M059J (cell line): Measurements from ENCODE around the genes GLRB and TMEM144.

DNA sequence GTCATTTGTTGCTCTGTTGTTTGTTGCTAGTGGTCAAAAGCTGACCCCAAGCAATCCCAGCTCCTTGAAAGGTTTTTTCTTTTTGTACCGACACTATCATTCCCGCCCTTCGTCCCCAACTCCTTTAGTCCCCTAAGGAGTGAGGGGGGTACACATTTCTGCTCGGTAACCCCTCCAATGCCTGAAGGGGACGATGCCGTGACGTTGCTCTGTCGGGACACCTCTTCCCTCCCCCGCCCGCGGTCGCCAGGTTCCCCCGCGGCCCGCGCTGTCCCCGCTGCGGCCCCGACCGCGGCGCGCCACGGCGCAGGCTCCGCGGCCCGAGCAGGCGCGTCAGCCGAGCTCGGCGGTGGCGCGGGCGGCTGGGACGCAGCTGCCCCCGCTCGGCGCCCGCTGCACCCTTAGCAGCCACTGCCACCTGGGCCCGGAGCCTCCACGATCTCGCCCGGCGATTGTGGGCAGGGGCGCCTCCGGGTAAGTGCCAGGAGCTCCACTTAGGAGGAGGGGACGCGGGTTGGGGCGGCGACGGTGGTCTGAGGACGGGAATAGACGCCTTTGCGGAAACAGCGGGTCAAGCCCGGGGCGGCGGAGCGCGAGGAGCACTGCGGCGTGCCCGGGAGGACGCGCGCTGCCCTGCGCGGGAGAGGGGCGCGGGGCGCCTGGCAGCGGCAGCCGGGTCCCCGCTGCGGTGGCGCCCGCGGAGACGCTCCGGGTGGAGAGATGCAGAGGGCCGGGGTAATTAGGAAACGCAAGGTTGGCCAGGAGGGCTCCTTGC lies at the start of gene GLRB:
GLRB (plus strand) TSS at position 327 of the 775 bp plus-strand sequence.
- RAMPAGE, long total RNA = start-site peak on the plus strand centred at position 361 of the sequence, 51 bp wide, 20 and 18 reads in 2 replicates

GRCh38 chr4:158059270-158059855 lies 113.5 kb downstream of the GASK1B start:
- RAMPAGE, long total RNA = no peak

DNA sequence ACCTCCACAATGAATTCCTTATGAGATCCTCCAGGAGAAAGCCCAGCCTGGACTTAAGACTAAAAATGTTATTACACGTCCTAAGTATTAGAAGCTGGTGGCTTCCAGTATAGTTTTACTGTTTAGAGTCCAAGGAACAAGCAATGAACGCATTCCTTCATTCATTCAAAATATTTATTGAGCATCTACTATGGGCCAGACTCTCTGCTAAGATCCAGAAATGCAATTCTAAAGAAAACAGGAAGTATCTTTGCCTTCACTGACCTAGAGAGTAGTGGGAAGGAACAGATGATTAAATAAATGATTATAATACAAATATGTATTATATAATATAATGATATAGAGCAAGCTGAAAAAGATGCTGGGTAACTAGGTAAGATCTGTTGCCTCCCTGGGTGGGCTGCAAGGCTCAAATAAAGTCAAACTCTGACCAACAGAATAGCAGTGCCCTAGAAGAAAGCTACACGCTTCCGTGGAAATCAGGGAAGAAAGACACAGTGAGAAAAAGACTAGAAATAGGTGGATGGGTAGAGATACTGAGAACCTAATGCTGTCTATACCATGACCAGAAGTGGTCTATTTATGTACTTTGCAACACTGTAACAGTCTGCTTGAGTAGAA lies 5.3 kb downstream of the GASK1B start:
- RAMPAGE, long total RNA = no peak

DNA sequence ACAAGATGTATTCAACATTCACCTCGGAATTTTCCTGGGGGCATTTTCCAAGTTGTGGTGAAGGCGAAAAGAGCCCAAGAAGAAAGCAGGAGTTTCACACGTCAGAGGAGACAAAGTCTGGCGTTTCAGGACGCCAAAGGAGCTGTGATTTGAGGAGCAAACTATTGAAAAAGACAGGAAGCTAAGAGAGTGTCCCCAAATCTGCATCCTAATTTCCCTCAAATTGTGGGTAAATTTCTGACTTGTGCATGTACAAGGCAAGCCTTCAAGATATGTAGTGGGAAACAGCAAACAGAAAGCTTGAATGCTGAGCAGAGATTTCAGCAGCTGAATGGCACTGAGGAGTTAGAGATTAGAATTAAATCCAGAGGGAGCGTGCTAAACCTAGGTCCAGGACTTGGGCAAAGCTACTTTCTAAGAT lies 9.2 kb upstream of the GASK1B start:
- RAMPAGE, long total RNA = no peak

- RAMPAGE, long total RNA = no peak
Measured at GRCh38 chr4:158209924-158210710, at the start of gene TMEM144. TMEM144 (plus strand) TSS chr4:158210486.

DNA sequence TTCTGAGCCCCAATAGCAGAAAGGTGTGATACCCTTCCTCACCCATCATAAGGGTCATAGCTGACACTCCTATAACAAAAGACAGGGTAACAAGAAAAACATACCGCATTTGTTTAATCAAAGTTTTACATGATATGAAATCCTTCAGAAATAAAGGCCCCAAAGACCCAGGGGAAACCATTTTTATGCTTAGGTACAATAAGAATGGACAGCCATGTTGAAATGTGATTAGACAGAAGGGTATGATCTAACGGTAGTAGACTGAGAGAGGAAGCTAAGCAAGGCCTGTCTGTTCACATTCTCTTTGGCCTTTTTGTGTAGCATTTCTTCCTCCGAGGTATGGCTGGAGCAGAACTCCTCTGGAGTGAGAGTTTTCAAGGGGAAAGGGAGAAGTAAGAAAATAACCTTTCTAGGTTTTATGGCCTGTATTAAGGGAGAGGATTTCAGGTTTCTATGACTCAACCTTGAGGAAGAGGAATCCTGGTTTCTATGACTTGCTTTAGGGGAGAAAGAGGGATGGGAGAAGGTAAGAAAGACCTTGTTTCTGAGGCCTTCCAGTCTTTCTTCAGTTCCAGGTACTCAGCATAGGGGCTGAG lies 14.2 kb downstream of the ETFDH start:
- RAMPAGE, long total RNA = no peak

- RAMPAGE, long total RNA = no peak
Measured at GRCh38 chr4:158814104-158814800, 45.4 kb downstream of the FNIP2 start.

DNA sequence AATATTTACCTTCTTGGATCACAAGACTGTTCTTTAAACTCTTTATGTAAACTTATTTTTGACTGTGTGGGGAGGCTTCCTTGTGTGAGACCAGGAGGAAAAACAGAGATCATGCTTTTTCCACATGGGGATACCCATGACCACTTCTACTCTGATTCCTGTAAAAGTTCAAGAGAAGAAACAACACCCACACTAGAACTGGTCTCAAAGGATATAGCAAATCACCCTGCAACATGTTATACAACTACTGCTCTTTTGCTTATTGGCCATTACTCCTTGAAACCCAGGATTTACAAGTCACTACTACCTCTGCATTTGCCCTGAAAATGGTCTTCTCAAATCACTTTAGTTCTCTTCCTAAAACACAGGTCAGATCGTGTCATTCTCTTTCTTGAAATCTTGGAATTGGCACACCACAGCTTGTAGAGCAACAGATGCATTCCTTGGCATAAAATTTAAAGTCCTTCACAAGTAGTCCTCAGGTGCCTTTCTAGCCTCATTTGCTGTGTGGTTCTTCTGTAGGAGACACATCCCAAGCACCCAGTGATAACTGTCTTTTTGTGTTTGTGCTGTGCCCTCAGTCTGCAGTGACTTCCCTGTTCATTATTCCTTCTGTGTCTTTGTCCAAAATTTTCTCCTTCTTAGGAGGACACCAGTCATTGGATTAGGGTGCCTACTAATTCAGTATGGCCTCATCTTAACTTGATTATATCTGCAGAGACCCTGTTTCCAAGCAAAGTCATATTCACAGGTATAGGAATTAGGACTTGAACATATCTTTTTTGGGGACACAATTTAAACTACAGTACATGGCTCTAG lies 51.5 kb downstream of the FNIP2 start:
- RAMPAGE, long total RNA = no peak

DNA sequence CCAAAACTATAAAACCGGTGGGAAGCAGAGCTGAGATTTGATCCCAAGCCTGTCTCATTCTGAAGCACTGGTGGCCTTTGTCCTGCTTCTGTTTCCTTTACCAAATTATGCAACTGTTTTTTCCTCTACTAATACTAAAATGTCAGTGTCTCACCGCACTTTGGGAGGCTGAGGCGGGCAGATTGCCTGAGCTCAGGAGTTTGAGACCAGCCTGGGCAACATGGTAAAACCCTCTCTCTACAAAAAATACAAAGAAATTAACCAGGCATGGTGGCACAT lies 52.8 kb downstream of the FNIP2 start:
- RAMPAGE, long total RNA = no peak

DNA sequence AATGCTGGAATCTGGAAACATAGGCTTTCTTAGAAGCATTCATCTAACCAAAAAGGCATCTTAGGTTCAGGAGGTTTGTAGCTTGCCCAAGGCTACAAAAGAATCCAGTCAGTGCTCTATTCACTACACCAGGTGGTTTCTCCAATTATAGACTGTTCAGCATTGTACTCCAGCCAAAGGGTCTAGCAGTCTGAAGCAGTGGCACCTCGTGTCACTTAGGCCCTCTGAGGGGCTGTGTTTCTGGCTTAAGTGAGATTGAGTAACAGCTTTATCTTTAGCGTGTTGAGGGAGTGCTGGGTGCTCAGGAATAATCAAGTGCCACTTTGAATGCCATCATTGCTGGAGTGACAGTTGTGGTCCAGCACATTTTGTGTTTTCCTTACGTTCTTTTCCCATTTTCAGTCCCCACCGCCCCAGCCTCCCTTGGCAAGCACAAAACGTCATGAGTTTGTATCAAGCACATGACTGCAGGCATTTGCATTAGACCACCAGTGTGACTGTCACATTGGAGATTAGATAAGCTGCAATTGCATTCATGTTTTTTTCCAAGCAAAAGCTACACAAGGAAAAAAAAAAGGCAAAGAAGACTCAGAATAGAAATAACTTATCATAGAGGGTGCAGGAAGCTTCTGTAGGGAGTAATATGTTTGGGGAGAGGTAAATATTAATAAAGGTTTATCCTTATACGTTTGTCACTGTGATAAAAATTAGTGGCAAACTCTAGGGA lies 58.8 kb downstream of the FNIP2 start:
- RAMPAGE, long total RNA = no peak

- RAMPAGE, long total RNA = no peak
Measured at GRCh38 chr4:159175203-159176135, 72.6 kb downstream of the RAPGEF2 start.

DNA sequence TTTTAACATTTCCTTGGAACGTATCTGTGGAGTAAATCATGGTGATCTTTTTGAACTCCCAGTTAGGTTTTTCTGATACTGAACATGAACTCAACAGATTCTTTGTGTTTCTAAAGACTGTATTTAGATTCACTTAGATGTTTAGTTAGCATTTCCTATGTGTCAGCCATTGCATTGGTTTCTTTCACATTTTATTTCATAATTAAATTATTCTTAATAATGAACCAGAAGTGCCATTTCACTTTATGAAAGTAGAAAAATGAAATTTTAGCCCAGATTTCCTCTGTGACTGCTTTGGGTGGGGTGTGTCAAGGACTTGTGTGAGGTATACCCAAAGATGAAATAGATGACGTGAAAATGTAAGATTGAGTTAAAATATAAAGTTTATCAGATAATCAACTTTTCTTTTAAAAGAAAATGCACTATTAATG lies 160.0 kb downstream of the RAPGEF2 start:
- RAMPAGE, long total RNA = no peak

- RAMPAGE, long total RNA = no peak
Measured at GRCh38 chr4:159360643-159360871, 257.7 kb downstream of the RAPGEF2 start.

GRCh38 chr4:159539944-159540481 lies 437.1 kb downstream of the RAPGEF2 start:
- RAMPAGE, long total RNA = no peak

- RAMPAGE, long total RNA = no peak
Measured at GRCh38 chr4:162705026-162705514, 461.6 kb downstream of the NAF1 start.

DNA sequence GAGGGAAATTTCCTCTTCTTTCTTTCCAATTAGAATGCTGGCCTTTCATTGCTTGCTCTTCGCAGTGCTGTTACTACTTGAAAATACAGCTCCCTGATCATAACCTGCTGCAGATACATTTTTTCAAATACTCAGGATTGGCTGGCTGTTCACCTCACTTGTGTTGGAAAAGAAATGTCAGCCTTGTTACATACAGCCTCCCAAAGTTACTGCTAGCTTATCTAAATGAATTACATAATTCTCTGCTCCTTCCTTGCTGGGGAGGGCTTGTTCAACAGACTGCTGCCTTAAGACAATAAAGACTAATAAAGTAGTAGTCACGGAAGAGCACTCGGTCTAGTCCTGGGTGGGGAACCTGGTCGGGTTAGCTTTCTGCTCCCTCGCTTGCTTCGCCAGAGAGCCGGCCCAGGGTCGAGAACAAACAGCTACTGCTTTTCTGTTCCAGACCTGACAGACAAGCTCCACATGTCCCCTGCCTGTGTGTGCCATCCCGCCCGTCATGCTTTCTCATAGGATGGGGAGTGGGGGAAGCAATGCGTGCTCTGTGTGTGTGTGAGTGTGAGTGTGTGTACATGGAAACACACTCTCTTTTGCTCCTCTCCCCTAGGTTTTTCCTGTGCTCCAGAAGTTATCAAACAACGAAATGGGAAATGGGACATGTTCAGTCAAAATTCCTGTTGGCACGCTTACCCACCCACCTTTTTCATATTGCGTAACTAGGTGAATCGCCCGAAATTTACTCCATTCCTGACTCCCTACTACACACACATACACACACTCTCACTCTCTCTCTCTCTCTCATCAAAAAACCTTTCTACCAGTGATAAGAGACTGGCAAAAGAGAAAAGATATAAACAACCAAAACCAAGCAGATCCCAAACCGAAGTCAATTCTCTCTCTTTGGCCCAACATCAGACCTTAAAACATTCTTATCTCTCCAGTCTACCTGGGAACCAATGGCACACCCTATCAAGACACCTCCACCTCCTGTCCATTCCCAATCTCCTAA lies 1.4 kb downstream of the NPY1R start:
- RAMPAGE, long total RNA = no peak

DNA sequence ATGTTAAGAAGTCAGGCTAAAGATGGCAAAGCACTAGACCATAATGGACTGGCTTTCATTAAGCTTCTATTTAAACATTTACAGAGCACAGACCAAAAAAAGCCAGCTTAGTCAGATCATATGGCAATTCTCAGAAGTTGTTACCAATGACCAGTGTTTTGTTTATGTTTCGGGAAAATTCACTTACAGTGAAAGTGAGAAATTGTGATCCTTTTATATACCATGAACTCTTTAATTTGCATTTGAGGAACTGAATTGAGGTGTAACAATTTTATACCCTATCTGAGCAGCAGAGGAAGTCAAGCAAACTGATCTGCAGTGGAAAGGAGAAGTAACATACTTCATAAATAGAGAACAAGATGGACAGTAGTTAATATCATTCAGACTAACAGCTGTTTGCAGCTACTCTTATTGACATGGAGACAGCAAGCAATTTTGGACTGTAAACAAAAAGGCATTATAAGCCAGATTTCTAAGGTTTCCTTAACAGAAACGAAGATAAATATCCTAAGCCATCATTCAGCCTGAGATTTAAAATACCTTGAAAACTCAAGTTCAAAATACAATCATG lies 97.2 kb downstream of the TMA16 start:
- RAMPAGE, long total RNA = no peak

DNA sequence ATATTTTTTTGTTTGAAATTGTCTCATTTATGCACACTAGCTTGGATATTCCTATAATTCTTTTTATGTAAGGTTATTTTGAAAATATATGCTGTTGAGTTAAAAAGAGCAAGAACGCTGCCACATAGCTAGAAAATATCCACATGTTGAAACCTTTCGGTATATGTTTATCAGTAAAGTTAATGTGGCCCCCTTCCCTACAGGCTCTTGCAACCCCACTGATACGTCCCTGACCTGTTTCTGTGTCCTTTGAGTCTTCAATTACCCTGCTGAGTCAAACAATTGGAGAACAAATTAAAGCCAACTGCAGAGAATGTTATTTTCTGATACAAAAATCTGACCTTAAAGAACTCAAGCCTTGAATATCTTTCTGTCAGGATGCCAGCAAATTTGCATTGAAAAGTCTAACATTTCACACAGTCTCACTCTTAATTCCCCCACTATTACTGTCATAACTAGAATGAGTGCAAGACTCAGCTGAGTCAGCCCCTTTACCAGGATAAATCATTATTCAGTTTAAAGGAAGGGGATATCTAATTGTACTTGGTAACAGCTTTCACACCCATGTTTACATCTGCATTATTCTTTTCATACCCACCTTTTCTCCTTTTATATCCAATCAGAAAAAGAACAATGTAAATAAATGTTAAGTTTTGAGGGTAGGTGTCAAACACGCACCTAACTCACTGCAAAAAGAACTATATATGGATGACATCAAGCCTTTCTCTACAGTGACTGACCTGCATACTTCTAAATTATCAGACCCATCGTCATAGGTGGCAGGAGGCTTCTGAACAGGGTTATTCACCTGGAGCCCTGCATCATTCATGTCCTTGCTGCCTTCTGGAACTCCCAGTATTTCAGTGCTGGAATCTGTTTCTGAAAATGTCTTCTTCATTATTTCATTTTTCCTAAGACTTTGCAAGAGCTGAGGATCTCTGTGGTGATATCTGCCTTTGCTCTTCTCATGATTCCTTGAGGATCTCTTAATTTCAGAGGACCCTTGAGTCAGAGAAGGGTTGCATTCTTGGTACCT lies 117.4 kb downstream of the TMA16 start:
- RAMPAGE, long total RNA = no peak

- RAMPAGE, long total RNA = no peak
Measured at GRCh38 chr4:163662653-163663327, 168.3 kb downstream of the TMA16 start.

- RAMPAGE, long total RNA = no peak
Measured at GRCh38 chr4:163663512-163664336, 169.2 kb downstream of the TMA16 start.